Ureter (tissue), 1 donor: ENCODE measurements around a stretch of chr20.

- PRO-cap, result no peak
Measured at GRCh38 chr20:22402828-22403569, 181.4 kb downstream of the FOXA2 start.

- PRO-cap, result no peak
Measured at GRCh38 chr20:22576250-22576697, 8.1 kb downstream of the FOXA2 start.

DNA sequence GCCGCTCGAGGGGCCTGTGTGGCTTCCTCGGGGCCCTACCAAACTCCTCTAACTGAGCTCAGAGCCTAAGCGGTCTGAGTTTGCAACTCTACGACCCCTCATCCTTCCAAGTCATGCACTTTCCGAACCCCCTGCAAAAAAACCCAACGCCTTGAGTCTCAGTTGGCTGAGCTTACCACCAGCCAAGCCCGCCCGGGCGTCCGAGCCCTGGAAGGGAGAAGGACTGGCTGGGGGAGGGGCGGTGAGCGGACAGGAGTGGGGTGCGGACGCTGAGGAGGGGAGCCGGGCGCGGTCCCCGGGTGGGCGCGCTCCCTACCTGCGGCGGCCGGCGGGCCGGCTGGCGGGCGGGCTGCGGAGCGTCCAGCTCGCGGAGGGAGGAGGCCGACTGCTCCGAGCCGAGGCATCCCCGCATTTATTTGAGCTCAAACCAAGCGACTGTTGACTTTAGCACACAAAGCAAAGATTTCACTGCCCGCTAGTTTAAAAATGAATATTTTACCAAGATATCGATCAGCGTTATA, 6.1 kb downstream of the FOXA2 start:
- PRO-cap, result no peak

GRCh38 chr20:22795639-22796041, 211.3 kb upstream of the FOXA2 start:
- PRO-cap, result no peak

GRCh38 chr20:23025390-23026015, 9.6 kb upstream of the SSTR4 start:
- PRO-cap, result no peak

DNA sequence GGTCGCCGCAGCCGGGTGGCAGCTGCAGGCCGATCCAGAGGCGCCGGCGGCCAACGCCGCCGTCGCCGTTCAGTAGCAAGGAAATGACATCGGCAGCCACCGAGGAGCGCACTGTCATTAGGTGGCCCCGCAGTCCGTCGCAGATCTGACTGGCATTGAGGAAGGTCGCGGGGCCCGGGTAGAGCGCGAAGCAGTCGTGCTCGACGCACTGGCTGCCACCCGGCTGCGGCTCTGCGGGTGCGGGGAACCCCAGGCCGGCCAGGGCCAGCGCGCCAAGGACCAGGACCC, 318 bp downstream of the THBD start:
- PRO-cap, result no peak

DNA sequence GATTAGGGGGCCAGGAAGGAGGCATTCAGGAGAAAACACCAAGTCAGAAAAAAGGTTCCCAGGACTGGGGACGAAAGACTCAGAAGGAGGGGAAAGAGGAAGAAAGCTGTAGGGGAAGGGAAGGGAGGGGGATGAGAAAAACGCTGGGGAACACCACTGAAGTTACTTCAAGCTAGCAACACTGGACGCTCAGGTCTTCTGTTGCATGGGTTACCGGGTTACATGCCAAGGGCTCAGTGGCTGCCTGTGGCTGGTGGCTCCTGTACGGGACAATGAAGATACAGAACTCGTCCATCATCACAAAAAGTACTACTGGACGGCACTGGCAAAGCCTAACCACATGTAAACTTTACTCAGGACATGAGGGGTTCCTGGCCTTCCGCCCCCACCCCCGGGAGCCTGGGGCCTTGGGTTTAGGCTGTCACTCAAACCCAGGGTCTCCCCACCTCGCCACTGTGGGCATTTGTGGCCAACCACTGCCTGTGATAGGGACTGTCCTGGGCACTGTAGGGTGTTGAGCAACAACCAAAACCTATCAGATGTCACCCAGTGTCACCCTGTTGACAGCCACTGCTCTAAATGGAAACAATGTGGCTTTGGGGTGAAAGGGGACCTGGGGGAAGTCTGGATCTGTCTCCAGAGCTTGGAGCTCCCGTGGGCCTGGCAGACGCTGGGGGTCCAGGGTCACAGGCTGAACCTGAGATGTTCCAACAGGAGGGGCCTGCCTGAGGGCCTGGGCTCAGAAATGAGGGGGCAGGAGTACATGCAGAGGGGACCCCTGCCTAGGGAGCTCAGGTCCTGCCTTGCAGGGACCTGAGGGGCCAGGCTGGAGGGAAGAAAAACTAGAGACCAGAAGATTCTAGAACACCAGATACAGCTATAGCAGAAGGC, 40.4 kb upstream of the CD93 start:
- PRO-cap, result no peak

- PRO-cap, result no peak
Measured at GRCh38 chr20:23130433-23130931, 44.4 kb upstream of the CD93 start.

DNA sequence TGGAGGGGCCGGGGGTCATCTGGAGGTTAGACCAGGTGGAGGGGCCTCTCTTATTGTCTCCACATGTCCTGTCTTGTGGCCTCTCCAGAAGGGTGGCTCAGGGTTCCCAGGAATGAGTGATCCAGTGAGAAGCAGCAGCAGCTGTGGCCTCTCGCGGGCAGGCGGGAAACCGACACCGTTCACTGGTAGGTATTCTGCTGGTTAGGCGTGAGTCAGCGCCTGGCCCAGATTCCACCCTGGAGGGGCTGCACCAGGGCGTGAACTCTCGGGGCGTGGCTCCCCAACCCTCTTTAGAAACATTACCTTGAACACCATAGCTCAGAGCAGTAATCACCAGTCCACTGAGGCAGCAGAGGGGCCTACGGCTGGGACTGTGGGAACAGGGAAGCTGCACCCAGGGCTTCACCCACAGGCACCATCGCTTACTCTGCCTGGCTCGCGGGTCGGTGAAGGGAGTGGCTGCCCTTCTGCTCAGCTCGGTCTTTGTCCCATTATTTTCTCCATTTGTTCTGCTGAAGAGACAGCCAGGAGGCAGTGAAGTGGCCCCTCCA, 50.8 kb upstream of the CD93 start:
- PRO-cap, result no peak

GRCh38 chr20:23154991-23155668, 69.0 kb upstream of the CD93 start:
- PRO-cap, result no peak

DNA sequence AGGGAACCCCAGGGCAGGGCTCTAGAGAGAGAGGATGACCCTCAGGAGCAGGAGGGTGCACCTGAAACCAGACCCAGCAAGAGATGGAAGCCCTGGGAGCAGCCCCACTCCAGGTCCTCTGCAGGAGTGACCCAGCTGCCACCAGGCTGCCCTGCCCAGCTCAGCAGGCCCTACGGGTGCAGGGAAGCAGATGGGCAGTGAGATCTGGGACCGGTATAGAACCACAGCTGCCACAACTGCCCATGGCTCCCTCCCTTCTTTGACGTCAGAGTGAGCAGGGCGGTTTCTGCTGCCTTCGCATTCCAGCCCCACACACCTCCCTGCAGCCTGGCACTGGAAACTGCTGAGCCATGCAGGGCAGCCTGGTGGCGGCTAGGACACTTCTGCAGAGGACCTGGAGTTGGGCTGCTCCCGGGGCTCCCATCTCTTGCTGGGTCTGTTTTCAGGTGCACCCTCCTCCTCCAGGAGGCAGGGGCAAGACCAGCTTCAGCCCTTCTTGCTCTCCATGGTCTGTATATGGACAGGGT, 101.6 kb upstream of the CD93 start:
- PRO-cap, result no peak

DNA sequence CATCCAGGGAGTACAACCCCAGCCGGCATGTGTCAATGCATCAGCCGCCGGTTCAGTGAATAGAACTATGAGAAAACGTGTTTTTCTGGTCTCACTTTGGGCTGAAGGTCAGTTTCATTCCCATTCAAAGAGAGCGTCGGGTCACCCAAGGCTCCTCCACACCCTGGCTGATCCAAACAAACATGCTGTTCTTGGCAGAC, 35.5 kb upstream of the NXT1 start:
- PRO-cap, result no peak

GRCh38 chr20:23350990-23351922, 665 bp downstream of the NXT1 start:
- PRO-cap, result no peak

DNA sequence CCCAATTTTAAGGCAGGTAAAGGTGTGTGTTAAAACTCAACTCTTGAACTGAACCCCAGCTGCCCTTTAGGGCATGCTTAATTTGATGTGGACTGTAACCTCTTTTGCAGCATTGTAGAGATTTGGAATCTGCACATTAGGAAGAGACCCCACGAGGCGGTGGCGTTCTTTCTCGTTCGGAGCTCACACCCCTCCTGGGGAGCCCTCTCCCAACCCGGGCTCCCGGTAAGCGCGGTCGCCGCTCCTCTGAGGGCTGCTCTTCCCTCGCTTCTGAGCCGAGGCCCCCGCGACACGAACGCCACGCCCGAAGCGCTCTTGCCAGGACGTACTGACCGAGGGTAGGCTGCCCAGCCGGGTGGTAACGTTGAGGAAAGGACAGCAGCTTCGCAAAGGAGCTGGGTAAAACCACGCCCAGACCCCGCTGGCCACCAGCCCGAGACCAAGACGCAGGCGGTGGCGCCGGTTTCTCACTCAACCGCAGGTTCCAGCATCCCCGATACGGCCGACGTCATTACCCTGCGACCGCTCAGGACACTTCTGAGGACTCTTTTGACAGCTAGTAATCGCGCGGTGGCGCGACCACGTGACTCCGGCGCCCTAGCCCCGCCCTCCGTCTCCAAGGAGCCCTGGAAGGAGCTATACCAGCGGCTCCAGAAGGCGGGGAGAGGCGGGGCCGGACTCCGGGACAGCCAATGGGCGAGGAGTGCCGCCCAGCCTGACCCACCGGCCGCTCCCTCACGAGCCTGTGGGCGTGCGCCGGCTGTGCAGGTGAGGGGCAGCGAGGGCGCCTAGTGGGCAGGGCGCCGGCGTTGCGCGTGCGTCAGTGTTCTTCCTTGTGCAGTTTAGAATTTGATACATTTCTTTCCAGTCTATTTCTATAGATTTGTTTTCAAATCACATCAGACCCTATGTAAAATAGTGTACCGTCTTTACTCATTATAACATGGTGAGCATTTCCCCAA, 4.1 kb upstream of the GZF1 start:
- PRO-cap, result bidirectional peak, plus-strand start at position 746 of the sequence, minus-strand start at position 513 of the sequence

- PRO-cap, result unidirectional peak, minus-strand start at chr20:23631742
Measured at GRCh38 chr20:23631692-23631891, 6.2 kb downstream of the CST3 start.

DNA sequence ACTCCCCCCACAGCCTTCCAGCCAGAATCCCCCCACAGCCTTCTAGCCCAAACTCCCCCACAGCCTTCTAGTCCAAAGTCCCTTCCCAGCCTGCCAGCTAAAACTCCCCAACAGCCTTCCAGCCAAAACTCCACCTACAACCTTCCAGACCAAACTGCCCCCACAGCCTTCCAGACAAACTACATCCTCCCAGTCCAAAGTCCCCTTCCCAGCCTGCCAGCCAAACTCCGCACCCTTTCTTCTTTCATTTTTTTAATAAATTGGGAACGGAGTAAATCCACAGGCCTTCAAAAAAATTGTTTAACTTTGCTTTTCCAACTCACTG, 37.3 kb upstream of the SYNDIG1 start:
- PRO-cap, result no peak

DNA sequence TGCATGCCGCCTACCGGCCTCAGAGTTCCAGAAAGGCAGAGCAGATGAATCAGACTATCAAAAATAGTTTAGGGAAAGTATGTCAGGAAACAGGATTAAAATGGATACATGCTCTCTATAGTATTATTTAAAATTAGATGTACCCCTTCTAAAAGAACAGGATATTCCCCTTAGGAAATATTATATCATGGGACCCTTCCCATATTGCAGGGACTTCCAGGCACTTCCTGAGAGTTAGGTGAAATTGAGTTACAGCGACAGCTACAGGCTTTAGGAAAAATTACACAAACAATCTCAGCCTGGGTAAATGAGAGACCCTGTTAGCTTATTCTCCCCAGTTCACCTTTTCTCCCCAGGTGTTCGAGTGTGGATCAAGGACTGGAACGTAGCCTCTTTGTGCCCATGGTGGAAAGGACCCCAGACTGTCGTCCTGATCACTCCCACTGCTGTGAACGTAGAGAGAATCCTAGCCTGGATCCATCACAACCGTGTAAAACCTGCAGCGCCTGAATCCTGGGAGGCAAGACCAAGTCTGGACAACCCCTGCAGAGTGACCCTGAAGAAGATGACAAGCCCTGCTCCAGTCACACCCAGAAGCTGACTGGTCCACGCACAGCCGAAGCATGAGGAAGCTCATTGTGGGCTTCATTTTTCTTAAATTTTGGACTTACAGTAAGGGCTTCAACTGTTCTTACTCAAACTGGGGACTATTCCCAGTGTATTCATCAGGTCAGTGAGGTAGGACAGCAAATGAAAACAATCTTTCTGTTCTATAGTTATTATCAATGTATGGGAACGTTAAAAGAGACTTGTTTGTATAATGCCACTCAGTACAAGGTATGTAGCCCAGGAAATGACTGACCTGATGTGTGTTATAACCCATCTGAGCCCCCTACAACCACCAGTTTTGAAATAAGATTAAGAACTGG, 17.8 kb upstream of the CST7 start:
- PRO-cap, result no peak

GRCh38 chr20:24991268-24991813, 1.2 kb downstream of the APMAP start:
- PRO-cap, result no peak

DNA sequence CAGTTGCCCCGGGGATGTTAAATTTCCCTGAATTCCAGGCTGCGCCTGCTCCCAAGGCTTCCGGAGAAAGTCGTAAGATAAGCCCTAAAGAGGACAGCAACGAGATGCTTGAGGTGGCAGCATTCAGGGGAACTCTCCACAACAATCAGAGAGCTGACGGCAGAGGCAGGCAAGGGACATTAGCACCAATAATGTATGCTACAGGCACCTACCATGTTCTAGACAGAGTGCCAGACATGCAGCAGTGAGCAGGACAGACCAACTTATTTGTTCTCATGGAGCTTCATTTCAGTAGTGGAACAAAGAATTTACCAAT, 3.5 kb upstream of the ENTPD6 start:
- PRO-cap, result no peak

DNA sequence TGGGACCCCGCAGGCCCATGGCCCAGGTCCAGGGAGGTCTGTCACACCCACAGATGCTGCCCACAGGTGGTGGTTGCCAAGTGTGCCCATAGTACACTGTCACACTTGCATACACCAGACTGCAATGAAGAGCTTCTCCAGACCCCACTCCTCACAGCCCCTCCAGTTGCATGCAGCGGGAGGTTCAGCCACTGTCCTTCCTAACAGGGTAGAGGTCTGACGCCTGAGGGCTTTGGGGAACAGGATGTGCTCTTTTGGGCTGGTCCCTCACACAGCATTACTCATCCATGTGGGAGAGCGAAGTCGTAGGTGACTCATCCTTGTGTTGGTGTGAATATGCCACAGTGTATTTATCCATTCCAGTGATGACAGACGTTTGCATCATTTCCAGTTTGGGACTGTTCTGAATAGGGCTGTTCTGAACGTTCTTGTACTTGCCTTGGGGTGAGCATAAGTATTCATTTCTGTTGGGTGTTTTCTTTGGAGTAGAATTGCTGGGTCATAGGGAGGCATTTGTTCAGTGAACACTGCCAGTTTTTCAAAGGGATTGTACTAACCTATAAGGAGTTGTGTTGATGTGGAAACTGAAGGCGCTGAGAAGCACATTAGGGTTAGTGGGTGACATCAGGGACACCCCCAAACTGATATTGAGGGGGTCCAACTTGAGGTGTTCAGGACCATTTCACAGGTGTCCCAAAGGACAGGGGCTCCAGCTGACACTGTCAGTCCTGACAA, 10.1 kb upstream of the PYGB start:
- PRO-cap, result no peak